ENCODE data around the gene STRADA.

- PRO-cap, result no peak
- RAMPAGE, long total RNA, 4 experiments, result no peak in any of the 4 experiments
These were observed 14.7 kb upstream of the CYB561 start for GRCh38 chr17:63460816-63461198.

GRCh38 chr17:63632443-63632809, 10.2 kb downstream of the MAP3K3 start:
- PRO-cap, result no peak
- RAMPAGE, long total RNA, 4 experiments, result no peak in any of the 4 experiments

DNA sequence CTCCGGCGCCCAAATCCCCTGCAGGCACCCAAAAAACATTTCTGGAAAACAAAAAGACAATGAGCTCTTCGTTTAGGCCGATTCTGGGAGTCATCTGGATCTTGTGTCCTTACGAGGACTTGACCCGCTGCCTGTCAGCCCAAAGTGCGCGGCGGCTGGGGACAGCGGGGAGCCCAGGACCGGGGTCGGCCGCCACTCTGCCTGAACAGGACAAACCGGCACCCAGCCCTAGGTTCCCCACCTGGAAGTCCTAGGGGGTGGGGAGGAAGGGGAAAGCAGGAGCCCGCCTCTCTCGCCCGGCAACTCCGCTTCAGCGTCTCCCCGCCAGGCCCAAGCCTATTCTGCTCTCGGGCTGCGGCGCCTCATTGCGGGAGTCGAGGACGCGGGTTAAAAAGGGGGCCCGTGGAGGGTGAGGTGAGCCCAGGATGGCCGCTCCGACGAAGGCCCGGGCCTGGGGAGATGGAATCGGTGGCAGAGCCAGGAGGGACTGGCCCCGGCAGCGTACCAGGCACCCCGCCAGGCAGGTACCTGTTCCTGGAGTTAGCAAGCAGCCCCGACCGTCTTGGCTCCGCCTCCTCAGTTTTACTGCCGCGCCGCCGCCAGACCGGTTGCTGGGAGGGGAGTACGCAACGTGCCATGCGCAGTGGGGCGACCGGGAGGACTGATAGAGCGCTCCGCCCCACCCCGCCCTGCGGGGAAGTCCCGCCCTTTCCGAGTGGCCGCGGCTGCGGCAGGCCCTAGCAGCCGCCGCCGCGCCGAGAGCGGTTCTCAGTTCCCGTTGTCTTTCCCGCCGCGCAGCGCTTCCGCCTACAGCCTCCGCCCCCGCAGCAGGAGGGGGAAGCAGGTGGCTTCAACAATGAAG, at the start of gene STRADA:
Gene STRADA (minus strand): TSS at position 587 of the 862 bp plus-strand sequence.
- PRO-cap, result unidirectional peak, minus-strand start at position 209 of the sequence; bidirectional peak, plus-strand start at position 771 of the sequence, minus-strand start at position 584 of the sequence
- RAMPAGE, long total RNA, 4 experiments, result start-site peak on the minus strand in 1 of 4 experiments, centred at position 586 of the sequence, 70 reads per replicate

GRCh38 chr17:63745524-63746311, 4.1 kb upstream of the STRADA start:
- PRO-cap, result no peak
- RAMPAGE, long total RNA, 4 experiments, result no peak in any of the 4 experiments

- PRO-cap, result no peak
- RAMPAGE, long total RNA, 4 experiments, result no peak in any of the 4 experiments
These were observed 1.2 kb downstream of the DDX42 start for GRCh38 chr17:63774908-63775804.

DNA sequence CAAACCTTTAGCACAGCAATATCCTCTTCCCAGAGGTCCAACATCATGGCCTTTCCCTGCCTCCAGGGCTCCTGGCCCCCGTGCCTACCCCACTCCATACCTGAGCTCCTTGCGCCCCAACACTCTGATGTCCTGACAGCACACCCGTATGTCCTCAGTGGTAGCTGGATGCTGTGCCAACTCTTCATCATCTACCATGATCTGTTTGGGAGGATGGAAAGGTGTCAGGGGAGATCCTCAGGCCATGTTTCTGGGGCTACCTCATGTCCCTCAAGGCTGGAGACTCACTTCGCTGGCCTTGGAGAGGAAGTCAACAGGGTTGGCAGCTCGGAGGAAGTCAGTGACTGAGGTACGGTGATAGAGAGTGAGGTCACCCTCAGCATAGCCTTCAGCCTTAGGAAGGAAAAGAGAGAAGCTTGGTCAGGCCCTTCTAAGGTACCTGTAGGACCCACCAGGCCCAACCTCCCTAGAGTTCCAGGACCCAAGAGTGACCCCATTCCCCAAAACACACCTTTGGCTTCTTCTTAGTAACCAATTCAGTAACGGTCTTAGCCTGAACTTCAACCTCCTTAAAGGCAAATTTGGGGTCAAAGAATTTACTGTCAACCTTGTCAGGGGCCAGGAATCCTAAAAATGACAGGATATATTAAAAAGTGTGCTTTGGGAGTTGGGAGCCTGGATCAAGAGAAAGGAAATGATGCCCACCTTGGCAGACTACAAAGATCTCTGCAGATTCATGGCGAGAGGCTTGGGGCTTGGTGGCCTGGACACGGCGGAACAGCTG, 2.5 kb upstream of the PSMC5 start:
- PRO-cap, result no peak
- RAMPAGE, long total RNA, 4 experiments, result no peak in any of the 4 experiments

GRCh38 chr17:63828273-63828878, 913 bp upstream of the FTSJ3 start:
- PRO-cap, result no peak
- RAMPAGE, long total RNA, 4 experiments, result start-site peak on the plus strand in 1 of 4 experiments, at chr17:63828348-63828555 at its widest, 17 reads per replicate

GRCh38 chr17:63837295-63837865, 5.1 kb downstream of the SMARCD2 start:
- PRO-cap, result no peak
- RAMPAGE, long total RNA, 4 experiments, result start-site peak on the minus strand in 2 of 4 experiments, at chr17:63837509-63837770 at its widest, 24 to 134 reads per replicate

DNA sequence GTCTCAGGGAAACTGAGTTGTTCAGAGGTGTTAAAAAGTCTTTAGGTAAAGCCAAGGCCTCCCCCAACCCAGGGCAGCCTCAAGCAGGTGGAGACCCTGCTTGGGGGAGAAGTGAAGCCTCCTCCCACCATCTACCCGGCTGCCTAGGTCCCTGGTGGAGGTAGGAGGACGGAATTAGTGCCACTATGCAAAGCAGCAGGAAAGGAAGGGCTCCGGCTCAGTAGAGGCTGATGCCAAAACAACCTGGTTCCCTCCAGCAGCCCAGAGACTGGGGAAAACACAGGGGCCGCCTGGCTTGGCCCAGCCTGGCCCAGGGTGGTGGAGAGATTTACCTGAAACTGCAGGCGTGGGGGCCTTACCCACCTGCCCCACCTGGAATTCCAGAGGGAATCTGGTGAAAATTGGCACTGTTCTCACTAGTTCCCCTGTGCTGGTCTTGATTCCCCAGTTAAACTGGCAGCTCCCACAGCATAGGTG, 4.7 kb downstream of the CD79B start:
- PRO-cap, result no peak
- RAMPAGE, long total RNA, 4 experiments, result no peak in any of the 4 experiments

GRCh38 chr17:63945713-63946186, 13.6 kb upstream of the CD79B start:
- PRO-cap, result no peak
- RAMPAGE, long total RNA, 4 experiments, result no peak in any of the 4 experiments

DNA sequence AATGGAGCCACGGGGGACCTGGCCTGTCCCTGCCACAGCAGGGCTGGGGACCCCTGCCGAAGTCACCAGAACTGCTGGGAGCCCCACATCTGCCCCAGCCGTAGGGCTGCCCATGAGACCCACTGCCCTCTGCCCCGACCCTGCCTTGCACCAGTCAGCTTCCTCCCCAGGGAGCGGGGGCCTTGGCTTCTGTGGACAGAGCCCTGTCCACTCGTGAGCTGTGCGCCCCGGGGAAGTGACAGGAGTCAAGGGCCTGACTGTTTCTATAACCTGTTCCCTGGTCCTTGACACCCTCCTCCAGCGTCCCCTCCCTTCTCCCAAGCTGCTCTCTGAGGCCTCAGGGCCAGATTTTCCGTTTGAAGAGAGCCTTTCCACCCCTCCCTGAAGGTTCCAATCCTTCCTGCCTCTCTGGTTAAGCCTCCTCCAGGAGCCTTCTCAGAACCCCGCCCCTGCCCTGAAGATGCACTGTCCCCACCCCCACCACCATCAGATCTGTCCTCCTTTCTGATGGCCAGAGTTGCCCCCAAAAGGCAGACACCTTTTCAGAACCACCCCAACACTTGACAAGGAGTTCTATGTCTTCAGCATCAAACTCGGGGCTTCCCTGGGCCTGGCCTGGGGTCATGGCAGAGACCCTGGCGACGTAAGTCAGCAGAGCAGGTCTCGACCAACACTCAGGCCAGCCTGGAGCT, 10.7 kb upstream of the PRR29 start:
- PRO-cap, result no peak
- RAMPAGE, long total RNA, 4 experiments, result no peak in any of the 4 experiments

DNA sequence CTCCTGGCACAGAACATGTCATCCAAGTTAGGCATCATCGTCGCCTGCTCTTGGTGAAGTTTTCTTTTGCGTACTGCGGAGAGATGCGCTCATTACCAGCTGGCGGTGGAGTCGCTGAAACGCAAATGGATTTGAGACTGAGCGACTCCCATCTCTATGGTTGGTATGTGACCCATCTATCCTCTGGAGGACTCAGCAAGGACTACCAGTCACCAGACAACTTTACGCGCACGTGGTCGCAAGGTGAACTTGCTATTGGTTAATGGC, 15.6 kb upstream of the ERN1 start:
- PRO-cap, result bidirectional peak, plus-strand start outside the sequence, minus-strand start at position 126 of the sequence
- RAMPAGE, long total RNA, 4 experiments, result no peak in any of the 4 experiments

GRCh38 chr17:64159242-64159613, 29.3 kb upstream of the ERN1 start:
- PRO-cap, result no peak
- RAMPAGE, long total RNA, 4 experiments, result no peak in any of the 4 experiments

GRCh38 chr17:64174558-64175434, 44.9 kb upstream of the ERN1 start:
- PRO-cap, result no peak
- RAMPAGE, long total RNA, 4 experiments, result no peak in any of the 4 experiments

DNA sequence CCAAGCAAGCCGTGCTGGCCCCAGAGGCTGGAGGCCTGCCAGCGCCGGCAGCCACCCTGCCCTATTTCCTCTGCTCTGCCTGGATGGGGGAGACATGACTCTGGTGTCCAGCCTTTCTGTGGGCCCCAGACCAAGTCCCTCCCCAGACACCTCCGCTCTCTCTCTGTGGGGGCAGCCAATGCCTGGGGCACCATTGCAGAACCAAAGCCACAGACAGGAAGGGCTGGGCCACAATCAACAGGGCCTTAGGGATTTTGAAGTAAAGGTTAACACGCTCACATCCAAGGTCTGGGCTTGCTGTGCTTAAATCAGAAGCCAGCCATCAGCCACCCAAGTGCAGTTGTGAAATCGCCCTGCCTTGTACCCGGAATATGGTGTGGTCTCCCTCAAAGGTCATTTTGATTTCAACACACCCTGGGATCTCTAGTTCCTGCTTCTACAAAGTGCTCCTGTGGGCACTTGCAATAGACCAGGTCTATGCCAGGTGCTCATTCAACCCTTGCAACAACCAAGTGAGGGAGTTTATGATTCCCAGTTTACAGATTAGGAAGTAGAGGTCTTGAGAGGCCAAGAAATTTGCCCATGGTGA, 63.5 kb upstream of the TEX2 start:
- PRO-cap, result no peak
- RAMPAGE, long total RNA, 4 experiments, result no peak in any of the 4 experiments

GRCh38 chr17:64356803-64357634, 33.6 kb downstream of the PECAM1 start:
- PRO-cap, result no peak
- RAMPAGE, long total RNA, 4 experiments, result no peak in any of the 4 experiments

GRCh38 chr17:64362754-64363510, 27.7 kb downstream of the PECAM1 start:
- PRO-cap, result no peak
- RAMPAGE, long total RNA, 4 experiments, result no peak in any of the 4 experiments

DNA sequence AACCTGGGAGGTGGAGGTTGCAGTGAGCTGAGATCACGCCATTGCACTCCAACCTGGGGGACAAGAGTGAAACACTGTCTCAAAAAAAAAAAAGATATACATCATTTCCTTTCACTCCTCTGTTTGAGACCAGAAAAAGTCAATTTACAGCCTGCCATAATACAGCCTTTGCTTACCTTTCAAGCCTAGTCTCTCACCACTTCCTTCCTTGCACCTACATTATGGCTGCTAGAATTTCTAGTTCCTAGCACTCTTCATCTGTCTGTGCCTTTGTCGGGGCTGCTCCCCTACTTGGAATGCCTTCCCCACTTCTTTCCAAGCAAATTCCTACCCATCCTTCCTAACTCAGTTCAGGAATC, 2.8 kb upstream of the PECAM1 start:
- PRO-cap, result no peak
- RAMPAGE, long total RNA, 4 experiments, result no peak in any of the 4 experiments

DNA sequence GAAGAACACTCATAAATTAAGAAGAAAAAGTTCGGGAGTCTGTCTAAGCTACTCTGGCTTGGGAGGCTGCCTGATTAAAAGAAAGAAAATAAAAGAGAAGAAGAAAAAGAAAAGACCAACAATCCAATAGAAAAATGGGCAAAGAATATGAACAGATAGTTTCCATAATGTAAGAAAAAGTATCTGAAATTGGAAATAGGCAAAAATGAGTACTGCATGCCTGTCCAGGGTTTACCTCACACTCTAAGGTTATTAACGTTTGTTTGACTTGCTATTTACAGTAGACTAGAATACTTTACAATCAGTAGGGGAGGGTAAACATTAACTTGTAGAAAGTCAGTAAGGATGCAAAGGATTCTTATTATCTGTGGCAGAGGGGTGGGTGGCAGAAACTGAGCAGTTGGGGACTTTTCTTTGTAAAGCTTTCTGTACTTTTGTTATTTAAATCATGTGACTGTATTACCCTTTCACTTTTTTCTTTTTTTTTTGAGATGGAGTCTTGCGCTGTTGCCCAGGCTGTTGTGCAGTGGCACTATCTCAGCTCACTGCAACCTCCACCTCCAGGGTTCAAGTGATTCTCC, 5.4 kb upstream of the PECAM1 start:
- PRO-cap, result no peak
- RAMPAGE, long total RNA, 4 experiments, result no peak in any of the 4 experiments

- PRO-cap, result no peak
- RAMPAGE, long total RNA, 4 experiments, result no peak in any of the 4 experiments
These were observed 710 bp downstream of the POLG2 start for GRCh38 chr17:64496230-64496457.

Data from suprapubic skin (tissue), 4 donors.